BJ (cell line): ENCODE results near the genes SPOCK2 and AGAP5.

DNA sequence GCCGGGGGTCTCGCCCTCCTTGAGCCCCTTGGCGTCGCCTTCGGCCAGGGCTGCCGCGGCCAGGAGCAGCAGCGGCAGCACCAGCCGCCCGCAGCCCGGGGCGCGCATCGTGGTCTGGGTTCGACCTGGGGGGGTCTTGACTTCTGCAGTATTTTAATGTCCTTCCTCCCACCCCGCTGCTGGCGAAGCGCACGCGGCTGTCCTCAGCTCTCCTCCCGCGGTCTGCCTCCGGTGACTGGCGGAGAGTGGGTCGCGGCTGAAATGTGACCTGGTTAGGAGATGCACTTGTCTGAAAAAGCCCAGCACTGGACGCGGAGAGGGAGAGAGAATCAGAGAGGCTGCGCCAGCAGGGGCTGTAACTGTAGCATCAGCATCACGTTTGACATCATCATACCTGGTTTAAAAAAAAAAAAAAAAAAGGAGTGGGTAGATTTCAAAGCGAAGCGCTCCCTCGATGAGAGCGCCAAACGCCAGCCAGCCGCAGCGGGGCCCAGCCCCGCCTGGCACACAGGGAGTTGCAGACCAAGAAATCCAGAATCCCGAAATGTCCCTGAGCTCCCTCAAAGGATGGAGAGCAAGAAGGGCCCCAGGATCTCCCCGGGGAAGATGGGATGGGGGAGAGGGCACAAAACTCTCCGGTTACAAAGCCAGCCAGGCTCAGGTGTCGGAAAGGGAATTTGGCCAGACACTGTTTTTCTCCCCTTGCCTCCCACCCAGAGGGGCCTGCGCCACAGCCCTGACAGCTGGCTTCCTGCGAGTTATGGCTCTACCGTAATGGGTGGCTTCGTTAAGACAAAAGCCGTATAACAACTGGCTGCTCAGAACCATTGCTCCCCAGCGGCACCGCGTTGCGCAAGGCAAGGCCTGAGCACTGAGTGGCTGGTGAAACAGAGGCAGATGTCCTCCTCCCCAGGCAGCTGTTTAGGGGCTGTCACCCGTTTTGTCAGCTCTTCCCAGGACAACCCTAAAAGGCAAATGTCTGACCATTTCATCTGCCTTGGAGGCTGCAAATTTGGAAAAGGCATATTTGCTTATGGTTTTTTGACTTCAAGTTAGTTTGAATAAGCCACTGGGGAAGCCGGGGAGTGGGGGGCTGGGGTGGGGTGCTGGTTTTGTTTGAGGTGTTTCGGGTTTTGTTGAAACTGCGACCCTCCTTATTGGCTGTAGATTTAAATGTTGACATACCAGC is at the start of gene SPOCK2:
Gene SPOCK2 (minus strand): TSS at position 331 of the 1,189 bp plus-strand sequence.
- CAGE, long polyA plus RNA, result no peak
- RRBS, result under 1% methylated on average over 8 of the region's 55 CpGs

DNA sequence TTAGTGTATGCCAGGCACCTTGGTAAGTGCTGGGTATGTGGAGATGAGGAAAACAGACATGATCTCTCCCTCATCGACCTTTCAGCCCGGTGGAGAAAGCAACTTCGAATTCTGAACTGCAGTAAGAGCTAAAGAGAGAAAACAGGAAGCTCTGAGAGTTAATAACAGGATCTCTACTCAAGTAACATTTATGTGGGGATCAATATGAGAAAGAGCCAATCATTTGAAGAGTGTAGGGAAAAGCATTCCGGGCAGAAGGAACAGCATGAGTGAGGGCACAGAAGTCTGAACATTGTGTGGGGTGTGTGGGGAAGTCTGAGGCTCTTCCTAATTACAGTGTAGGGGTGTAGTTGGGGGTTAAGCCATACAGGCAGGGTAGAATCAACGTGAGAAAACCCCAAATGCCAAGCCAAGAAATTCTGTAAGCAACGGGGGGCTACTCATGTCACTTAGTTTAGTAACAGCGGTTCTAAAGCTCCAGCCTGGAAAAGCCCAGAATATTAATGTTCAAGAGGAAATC is 36.4 kb downstream of the DNAJB12 start:
- CAGE, long polyA plus RNA, result no peak
- RRBS, result no CpG with 5 or more reads among the region's 7 CpGs

GRCh38 chr10:72326189-72326503 is 28.6 kb downstream of the DNAJB12 start:
- CAGE, long polyA plus RNA, result no peak
- RRBS, result no CpG with 5 or more reads among the region's 16 CpGs

DNA sequence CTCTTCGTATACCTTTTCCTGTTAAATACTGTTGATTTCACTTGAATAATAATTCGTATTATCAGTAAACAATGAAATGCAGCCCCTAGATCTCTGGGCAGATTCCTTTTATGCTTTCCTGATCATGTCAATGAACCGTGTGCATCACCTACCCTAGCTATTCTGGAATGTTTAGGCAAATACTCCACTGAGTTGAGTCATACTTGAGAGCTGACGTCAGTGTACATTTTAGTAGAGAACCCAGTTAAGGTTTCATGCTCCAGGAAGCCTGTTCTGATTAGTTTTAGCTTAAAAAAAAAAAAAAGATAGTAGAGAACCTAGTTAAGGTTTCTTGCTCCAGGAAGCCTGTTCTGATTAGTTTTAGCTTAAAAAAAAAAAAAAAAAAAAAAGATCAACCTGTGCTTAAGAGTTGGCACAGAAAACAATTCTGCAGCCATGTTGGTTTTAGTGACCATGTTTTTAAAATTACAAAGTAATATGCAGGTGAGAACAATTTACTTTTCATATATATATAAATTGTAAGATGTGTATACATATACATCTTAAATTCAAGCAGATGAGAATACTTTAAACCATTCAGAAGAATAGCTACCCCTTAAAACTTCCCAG is 3.7 kb upstream of the MCU start:
- CAGE, long polyA plus RNA, result no peak
- RRBS, result no CpG with 5 or more reads among the region's 4 CpGs

- CAGE, long polyA plus RNA, result no peak
- RRBS, result no CpG with 5 or more reads among the region's 7 CpGs
Measured at GRCh38 chr10:72784573-72785297, 92.8 kb downstream of the MCU start.

GRCh38 chr10:73083257-73083541 is 13.5 kb downstream of the P4HA1 start:
- CAGE, long polyA plus RNA, result no peak
- RRBS, result no CpG with 5 or more reads among the region's 1 CpG

DNA sequence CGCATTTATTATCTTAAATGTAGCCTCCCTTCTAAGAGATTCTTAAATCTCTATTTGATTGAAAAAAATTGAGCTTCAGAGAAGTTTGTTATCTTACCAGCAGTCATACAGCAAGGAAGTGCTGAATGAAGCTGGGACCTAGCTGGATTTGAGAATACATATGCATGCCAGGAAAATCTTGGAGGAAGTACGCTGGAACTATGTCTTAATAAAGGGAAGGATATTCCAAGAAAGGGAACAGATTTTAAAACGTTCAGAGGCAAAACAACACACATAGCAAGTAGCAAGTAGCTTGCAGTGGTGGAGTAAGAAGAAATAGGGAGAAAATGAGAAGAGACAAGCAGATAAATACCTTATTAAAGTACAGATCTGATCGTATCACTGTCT is 1.5 kb downstream of the CFAP70 start:
- CAGE, long polyA plus RNA, result no peak
- RRBS, result no CpG with 5 or more reads among the region's 4 CpGs

DNA sequence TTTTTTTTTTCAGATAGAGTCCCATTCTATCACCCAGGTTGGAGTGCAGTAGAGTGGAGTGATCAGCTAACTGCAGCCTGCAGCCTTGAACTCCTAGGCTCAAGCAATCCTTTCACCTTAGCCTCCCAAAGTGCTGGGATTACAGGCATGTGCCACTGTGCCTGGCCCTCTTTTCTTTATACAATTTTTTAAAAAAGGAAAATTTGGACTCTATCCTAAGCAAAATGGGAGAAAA is 28.7 kb upstream of the MSS51 start:
- CAGE, long polyA plus RNA, result no peak

GRCh38 chr10:73470797-73471295 is 25.0 kb downstream of the PPP3CB start:
- CAGE, long polyA plus RNA, result no peak
- RRBS, result no CpG with 5 or more reads among the region's 5 CpGs

DNA sequence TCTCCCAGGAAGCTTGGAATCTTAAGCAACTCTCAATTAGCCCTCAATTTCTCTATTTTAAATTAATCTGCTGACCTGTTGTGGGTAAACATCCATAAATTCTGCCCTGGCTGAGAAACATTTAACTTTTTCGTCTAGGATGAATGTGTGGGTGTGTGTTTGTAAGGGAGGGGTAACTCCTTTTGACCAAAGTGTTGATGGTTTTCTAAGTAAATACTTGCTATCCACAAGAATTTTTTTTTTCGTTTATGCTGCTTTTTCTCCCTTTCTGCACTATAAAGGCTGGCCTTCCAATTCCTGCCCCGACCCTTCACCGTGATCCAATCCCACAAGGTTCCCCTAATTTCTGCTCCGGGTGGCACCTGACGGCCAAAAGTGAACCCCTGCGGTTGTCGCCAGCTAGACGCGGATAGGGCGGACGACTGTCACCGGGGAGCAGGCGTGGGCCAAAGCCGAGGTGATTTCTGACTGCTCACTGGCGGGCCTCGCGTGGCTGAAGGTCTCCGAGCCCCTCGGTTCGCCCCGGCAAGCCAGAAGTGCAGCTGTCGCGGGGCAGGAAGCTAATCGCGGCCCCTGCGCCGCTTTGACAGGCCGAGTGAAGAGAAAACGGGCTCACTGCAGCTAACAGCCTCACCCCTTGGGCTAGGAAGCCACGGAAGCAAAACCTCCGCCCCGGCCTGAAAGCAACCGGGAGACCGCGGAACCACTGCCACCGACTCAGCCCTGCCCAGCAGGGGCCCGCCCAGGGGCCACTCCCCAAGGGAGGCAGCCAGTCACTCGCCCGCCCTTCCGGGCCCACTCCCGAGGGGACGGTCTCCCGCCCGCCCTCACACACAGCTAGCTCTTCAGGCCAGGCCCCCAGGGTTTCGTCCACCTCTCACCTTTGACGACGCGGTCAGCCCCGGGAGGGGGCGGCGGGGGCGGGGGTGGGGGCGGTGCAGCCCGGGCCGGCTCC is 623 bp downstream of the PPP3CB start:
- CAGE, long polyA plus RNA, result start-site peak on the minus strand centred at position 341 of the sequence, 107 bp wide, 19 and 19 reads in 2 replicates; start-site peak on the minus strand centred at position 675 of the sequence, 116 bp wide, 105 and 64 reads in 2 replicates; start-site peak on the minus strand centred at position 903 of the sequence, 39 bp wide, 75 and 21 reads in 2 replicates
- RRBS, result 1% methylated on average over 30 of the region's 56 CpGs

DNA sequence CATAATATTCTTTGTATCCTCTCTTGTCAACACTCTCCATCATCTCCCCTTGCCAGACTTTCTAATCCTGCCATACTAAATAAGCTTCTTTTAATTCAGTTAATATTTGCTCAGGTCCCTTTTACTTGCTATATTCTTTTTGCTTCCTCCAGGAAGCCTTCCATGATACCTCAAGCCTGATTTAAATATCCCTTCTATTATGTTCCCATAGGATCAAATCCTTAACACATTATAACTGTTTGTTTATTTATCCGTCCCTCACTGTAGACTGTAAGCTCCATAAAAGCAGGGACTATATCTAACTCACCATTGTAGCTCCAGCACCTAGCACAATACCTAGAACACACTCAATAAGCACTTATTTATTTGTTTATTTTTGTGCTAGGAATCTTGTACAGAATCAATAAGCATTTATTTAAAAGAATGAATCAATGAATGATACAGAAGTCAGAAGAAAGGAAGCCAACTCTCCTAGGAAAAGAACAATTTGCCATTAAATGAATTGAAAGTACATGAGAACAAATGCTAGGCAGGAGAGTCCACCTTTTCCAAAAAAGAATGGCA is 7.3 kb upstream of the PPP3CB start:
- CAGE, long polyA plus RNA, result no peak
- RRBS, result no CpG with 5 or more reads among the region's 1 CpG

- CAGE, long polyA plus RNA, result no peak
- RRBS, result no CpG with 5 or more reads among the region's 1 CpG
Measured at GRCh38 chr10:73577622-73578406, 13.3 kb downstream of the USP54 start.

- CAGE, long polyA plus RNA, result no peak
- RRBS, result no CpG with 5 or more reads among the region's 11 CpGs
Measured at GRCh38 chr10:73646502-73647098, 5.3 kb upstream of the MYOZ1 start.

DNA sequence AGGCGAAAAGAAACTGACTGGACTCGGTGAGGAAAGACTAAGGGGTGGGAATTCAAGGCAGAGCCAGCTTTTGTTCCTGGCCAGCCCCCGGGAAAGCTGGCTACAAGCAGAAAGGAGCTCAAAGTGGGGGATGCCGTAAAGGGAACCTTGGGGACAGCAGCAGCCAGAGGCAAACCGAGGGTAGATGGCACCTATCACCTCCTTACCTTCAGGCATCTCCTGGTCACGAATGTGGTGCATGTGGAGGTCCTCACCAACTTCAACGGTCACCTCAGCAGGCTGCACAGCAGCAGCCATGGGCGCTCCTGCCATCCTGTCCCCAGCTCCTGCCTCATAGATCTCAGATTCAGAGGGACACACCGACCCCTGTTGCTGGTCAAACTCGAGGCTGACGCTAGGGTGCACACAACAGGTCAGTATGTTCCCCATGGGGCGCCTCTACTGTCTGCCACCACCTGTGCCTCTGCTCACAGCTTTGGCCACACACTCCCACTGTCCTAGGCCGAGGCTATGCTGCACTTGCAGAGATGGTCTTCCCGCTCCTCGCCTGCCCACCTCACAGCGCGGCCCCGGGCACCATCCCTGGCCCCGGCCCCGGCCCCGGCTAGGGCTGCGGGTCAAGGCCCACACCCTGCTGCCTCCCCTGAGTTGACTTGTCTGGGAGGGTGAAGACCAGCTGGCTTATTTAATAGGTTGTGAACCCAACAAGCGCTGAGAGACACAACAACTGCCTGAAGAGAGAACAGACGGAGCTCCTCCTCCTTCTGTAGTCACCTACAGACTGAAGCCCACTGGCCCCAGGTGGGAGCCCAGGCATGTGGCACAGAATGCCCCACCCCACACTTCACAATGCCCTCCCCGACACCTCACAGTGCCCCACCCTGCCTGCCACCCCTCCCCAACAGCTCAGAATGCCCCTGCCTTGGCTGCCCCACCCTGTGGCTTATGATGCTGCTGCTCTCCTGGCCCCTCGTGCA is at the start of gene AGAP5:
Gene AGAP5 (minus strand): TSS at position 783 of the 977 bp plus-strand sequence.
- CAGE, long polyA plus RNA, result no peak
- RRBS, result no CpG with 5 or more reads among the region's 26 CpGs

DNA sequence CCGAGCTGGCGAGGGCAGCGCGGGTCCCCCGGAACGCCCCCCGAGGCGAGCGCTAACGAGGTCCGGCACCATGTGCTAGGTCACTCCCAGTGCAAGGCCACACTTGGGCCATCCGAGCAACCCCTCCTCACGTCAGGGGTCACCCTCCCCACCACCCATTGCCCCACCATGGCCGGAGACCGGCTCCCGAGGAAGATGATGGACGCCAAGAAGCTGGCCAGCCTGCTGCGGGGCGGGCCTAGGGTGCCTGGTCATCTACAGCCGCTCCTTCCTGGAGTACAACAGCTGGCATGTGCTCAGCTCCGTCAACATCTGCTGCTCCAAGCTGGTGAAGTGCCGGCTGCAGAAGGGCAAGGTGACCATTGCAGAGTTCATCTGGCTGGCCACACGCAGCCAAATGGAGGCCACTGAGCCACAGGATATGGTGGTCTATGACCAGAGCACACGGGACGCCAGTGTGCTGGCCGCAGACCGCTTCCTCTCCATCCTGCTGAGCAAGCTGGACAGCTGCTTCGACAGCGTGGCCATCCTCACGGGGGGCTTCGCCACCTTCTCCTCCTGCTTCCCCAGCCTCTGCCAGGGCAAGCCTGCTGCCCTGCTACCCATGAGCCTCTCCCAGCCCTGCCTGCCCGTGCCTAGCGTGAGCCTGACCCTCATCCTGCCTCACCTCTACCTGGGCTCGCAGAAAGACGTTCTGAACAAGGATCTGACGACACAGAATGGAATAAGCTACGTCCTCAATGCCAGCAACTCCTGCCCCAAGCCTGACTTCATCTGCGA is 12.3 kb upstream of the SEC24C start:
- CAGE, long polyA plus RNA, result no peak
- RRBS, result no CpG with 5 or more reads among the region's 38 CpGs

DNA sequence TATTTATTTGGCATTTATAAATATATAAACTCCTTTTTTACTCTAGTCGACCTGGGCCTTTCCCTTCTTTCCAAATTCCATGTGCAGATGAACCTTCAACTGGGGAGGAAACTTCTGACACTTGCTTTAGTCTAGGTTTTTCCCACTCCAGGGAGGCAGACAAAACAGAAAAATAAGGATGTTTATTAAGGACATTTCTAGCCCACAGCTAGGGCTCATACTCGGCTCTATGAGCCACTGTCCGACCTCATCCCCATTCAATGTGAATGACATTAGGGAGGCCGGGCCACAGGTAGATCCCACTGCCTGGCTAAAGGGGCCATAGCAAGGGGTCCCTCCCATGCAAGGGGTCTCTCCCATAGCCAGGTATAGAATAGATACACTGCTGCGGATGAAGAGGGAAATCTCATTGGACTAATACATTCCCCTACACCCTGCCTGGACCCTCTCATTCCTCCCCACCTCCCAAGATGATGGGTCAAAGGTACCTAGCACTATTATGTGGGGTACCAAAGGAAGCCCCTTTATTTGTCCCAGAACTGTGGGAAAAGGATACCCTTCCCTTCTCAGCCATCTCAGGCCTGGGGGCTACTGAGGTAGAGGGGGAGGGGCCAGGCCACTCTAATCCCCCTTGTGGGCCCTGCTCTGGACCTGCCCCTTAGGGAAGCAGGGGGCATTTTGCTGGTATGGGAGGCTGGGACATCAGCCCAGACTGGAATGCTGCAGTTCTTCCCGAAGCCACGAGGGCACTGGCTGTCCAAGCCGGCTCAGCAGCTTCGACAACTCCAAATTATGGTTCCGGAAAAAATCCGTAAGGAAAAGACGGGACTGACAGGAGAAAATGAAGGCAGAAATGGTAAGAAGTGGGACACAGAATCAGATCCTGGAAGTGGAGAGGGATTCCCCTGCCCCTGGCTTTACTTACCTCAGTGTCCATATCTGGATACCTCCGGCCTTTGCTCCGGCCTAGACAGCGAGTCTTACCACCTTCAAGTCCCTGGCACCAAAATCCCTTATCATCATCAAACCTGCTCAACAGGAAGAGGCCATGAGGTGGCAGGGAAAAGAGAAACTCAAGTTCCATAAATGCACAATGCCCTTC is 9.3 kb downstream of the NDST2 start:
- CAGE, long polyA plus RNA, result no peak
- RRBS, result no CpG with 5 or more reads among the region's 15 CpGs

DNA sequence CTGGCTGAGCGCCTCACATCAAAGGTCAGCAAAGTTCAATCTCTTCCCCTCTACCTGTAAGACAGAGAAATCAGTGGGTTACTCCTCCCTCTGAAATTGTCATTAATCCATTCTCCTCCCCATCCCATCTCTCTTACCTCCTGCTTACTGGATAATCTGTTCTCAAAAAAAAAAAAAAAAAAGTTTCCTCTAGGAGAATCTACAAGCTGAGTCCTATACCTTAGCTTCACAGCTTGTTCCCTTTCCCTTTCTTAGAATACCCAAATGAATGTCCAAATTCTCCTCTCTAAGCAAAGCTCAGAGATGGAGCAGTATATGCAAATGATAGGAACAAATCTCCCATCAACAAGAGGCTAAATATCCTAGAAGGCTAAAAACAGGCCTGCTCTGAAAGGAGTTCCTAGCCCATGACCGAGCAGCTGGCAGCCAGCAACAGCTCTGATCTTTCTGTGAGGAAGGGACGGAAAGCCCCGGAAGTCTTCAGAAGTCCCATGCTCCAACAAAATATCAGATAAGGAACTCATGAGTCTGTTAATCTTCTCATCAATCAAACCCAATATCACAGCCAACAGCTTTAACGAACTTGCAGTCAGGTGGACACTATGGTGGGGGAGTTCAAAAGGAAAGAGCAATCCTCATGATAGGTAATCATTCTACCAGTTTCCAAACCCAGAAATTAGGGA is 2.6 kb downstream of the NDST2 start:
- CAGE, long polyA plus RNA, result no peak
- RRBS, result no CpG with 5 or more reads among the region's 5 CpGs

- CAGE, long polyA plus RNA, result no peak
- RRBS, result under 1% methylated on average over 19 of the region's 47 CpGs
Measured at GRCh38 chr10:73873354-73874095, 830 bp downstream of the CAMK2G start.

DNA sequence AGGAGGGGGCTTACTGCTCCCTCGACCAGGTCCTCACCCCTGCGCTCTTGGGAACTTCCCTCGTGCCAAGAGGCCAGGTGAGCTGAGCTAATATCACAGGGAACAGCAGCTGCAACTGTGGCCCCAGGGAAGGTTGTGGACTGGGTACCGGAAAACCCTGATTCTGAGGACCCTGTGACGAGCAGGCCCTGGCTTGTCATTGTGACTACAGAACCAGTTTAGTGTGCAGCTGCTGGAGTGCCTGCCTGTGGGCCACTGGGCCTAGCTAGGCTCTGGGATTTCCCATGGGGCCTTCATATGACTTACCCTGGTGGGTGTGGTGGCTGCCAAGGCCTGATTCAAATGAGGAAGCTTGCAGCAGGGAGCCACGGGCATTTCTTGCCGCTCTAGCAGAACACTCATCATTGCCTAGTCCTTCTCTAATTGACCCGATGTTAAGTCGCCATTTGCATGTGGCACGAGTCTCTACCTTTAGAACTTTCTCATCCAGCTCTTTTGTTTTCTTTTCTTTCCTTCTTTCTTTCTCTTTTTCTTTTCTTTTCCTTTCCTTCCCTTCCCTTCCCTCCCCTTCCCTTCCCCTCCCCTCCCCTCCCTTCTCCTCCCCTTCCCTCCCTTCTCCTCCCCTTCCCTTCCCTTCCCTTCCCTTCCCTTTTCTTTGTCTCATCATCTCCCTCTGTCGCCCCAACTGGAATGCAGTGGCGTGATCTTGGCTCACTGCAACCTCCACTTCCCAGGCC is 14.7 kb upstream of the CAMK2G start:
- CAGE, long polyA plus RNA, result no peak
- RRBS, result no CpG with 5 or more reads among the region's 12 CpGs

GRCh38 chr10:73937554-73938177 is 26.7 kb downstream of the PLAU start:
- CAGE, long polyA plus RNA, result no peak
- RRBS, result no CpG with 5 or more reads among the region's 4 CpGs